ENCODE data around the genes MAP7D1, STK40, MRPS15 and CSF3R.

GRCh38 chr1:35926582-35927388, 4.1 kb upstream of the AGO3 start:
- PRO-cap, 2 experiments = no peak in any of the 2 experiments

DNA sequence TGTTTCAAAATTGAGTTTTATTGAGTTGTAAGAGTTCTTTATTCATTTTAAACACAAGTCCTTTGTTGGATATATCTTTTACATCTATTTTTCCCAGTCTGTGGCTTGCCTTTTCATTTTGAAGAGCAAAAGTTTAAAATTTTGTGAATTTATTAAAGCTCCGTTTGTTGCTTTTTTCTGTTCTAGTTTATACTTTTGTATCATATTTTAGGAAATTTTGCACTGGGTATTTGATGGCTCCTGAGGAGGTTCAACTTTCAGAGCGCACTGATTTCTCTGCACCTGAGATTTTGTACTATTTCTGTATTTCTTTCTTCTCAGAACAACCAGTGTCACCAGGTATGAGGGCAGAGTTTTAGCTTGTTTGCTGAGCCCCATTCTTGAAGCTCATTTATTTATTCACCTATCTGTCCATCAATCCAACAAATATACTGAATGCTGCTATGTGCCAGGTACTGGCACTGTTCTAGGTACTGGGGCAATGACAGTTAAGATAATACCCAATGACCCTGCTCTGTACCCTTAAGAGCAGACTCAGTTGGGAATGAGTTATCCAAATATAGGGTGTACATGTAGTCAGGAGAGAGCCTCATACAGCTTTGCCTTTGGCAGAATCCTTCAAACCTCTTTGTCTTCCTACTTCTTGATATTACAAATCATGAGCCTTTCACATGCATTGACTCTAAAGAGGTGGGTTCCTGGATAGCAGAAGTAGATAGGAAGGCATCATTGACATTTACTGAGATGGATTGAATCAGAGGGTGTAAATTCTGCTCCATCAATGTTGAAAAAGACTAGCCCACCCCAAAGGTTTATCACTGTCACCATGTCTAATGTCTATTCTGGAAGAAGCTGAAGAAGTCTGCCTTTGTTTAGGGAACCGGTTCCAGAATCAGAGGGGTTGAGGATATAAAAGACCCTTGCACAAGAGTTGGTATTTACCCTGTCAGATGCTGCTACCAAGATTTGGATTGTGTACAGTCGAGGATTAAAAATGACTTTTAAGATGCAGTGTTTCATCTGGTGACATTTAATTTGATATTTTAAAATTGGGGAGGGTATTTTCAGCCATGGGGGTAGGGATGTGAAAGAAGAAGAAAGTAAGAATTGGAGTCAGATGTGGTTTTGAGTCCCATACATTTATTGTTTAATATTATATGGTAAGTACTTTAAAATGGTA, 1.9 kb upstream of the AGO3 start:
- PRO-cap, 2 experiments = no peak in any of the 2 experiments

GRCh38 chr1:36156007-36156431, at the start of gene MAP7D1:
Gene MAP7D1, plus strand, starts transcription at chr1:36156160.
- PRO-cap, 2 experiments = peak in 2 of 2 experiments; most common plus-strand start chr1:36156168 (in 2)

DNA sequence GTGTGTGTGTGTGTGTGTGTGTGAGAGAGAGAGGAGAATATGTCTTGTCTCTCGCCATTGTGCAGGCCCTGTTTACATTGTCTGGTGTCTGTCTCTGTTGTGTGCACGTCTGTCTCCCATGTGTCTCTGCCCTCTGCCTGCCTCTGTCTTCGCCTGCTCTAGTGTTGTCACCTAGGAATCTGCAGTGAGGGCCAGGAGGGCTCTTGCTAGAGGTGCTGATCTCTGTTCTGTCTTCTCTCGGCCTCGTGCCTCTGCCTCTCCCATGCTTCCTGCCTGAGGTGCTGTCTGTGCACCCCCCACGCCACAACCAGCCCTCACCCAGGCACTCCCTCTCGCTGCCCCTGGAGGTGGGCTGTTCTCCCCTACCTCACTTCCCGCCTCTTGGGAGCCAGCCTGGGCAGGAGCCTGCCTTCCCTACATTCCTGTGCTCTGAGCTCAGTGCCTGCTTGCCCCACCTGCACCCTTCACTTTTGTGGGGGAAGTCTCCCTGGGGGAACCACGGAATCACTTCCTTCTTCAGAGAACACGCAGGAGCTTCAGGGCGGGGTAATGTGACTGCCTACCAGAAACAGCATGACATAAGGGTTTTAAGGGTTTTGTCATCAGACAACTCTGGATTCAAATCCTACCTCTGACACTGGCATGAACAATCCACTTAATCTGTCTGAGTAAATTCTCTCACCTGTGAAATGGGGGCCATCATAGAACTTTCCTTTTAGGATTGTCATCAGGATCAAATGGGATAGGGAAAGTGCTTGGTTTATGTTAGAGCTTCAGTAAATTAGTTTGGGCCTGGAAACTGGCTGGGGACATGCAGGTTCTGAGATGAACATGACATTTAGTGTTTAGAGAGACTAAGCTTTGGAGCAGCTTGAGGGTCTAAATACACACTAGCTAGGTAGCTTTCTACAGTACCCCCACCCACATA, 6.2 kb downstream of the MAP7D1 start:
- PRO-cap, 2 experiments = peak in 2 of 2 experiments; most common plus-strand start position 77 of the sequence (in 2); most common minus-strand start position 181 of the sequence (in 2)

GRCh38 chr1:36187732-36188451, 31.9 kb downstream of the MAP7D1 start:
- PRO-cap, 2 experiments = no peak in any of the 2 experiments

GRCh38 chr1:36303528-36304831, 2.2 kb upstream of the SH3D21 start:
- PRO-cap, 2 experiments = no peak in any of the 2 experiments

GRCh38 chr1:36305194-36305836, 853 bp upstream of the SH3D21 start:
- PRO-cap, 2 experiments = no peak in any of the 2 experiments

GRCh38 chr1:36361193-36361485, 24.6 kb downstream of the STK40 start:
- PRO-cap, 2 experiments = no peak in any of the 2 experiments

- PRO-cap, 2 experiments = peak in 2 of 2 experiments; most common plus-strand start chr1:36385631 (in 2); most common minus-strand start chr1:36385615 (in 2)
These were observed at the start of gene STK40 for GRCh38 chr1:36385548-36386090. Gene STK40, minus strand, starts transcription at chr1:36385924.

- PRO-cap, 2 experiments = no peak in any of the 2 experiments
These were observed 1.7 kb upstream of the STK40 start for GRCh38 chr1:36387203-36388066.

DNA sequence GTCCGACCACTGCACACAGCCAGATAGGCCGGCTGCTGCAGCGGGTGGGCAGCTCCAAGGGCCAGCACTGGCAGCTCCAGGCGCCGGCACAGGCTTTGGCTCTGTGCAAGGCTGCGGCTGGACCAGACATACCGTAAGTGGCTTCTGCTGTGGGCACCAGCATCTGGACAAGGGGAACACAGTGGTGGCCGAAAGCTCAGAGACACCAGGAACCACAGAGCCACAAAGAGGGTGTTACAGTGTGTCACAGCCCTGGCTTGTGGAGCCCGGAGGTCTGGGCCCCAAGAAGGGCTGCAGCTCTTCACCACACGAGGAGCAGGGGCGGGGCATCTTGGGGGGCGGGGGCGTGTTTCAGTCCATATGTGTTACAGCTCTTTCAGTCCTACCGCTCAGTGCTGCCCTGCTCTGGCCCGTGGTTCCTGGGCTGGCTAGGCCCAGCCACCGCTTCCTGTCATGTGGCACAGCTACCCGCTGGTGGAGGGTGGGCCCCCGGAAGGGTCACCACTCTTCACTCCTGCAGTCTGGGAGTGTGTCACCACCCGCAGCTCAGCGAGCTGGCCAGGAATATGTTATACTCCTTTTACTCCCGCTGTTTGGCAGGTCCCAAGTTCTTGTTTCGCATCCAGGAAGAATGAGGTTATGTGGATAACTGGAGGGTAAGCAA, 3.2 kb upstream of the LSM10 start:
- PRO-cap, 2 experiments = no peak in any of the 2 experiments

DNA sequence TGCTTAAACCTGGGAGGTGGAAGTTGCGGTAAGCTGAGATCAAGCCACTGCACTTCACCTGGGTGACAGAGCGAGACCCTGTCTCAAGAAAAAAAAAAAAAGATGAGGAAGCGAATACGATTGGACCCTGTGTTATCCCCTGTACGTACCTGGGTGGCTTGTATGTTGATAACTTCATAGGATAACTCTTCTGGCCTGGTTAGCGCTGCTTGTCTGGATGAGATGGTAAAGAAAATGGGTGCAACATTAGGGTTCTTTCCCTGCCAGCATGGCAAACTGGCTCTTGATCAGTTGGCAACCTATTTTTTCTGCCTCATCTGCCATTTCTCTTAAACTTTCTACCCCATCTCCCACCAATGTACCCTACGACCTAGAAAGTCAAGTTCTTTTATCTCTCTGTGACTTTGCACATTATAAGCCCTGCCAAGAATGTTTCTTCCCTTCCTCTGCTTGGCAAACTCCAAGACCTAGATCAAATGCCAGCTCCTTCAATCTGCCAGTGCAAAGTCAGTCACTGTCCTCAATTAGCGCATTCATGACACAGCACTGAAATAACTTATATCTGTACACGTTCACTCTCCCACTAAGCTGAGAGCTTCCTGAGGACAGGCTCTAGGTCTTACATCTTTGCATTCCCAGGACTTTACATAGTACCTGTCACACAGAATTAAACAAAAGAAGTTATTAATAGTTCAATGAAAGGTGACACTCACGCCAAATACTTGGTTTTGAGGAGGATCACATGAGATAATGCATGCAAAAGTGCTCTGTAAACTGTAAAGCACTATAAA, 21.3 kb upstream of the LSM10 start:
- PRO-cap, 2 experiments = no peak in any of the 2 experiments

DNA sequence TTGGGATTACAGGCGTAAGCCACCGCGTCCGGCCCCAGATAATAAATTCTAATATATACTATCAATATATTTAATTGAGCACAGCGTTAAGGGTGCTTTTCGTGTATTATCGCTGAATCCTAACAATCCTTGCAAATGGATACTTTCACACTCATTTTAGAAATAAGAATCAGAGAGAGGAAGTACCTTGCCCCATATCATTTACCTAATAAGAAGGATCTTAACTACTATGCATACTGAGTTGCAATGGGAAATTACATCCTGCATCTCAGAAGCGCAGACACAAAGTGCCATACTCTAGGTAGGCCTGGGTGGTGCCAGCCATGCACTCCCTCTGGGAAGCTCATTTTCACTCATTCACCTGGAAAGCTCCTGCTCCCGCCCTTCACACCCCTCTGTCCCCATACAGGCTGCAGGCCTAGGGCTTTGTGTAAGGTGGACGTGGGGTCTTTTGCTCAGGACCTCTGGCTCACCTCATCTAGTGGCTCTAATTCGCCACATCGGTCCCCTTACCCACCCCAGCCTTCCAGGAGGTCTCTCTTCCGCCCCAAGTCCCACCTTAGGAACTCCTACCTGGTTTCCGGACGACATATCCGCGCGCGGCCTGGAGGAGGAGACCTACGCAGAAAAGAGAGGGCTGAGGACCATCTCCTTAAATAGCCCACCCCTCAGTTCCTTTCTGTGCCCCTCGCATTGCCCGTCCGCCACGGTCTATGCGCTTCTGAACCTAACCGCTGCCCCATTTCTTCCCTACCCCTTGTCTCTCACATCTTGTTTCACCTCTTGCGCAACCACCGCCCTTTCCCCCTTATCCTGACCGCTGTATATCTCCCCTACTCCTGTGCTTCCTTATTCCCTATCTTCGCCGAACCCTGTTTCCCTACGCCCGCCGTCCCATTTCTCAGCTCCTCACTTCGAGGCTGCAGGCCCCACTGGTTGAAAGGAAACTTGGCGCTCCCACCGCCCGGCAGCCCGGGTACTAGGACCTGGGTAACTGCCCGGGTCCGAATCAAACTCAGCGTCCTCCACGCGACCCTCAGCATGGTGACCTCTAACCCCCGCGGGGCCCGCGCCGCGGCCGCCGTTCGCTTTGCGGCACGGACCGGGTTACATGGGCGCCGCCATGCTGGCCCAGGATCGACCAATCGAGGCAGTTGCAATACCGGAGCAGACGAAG, at the start of gene MRPS15:
TSS of gene MRPS15 (minus strand) at position 1,152 of the 1,177 bp plus-strand sequence.
- PRO-cap, 2 experiments = peak in 2 of 2 experiments; most common plus-strand start position 587 of the sequence (in 1); most common minus-strand start position 393 of the sequence (in 1)

- PRO-cap, 2 experiments = no peak in any of the 2 experiments
These were observed at the start of gene CSF3R for GRCh38 chr1:36482761-36483141. Gene CSF3R, minus strand, starts transcription at chr1:36482913.

- PRO-cap, 2 experiments = no peak in any of the 2 experiments
These were observed 181.8 kb upstream of the CSF3R start for GRCh38 chr1:36664485-36664914.

DNA sequence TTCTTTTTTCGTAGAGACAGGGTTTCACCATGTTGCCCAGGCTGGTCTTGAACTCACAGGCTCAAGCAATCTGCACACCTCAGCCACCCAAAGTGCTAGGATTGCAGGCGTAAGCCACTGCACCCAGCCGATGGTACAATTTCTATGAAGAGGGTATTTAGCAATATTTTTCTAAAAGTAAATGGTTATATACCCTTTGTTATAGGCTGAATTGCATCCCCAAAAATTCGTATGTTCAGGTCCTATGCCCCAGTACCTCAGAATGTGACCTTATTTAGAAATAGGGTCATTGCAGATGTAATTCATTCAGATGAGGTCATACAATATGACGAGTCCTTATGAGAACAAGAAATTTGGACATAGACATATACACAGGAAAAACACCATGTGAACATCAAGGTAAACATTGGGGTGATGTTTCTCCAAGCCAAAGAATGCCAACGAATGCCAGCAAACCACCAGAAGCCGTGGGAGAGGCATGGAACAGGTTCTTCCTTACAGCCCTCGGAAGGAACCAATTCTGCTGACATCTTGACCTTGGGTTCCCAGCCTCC, 13.0 kb upstream of the ZC3H12A start:
- PRO-cap, 2 experiments = no peak in any of the 2 experiments

GRCh38 chr1:37474263-37474464, 216 bp upstream of the ZC3H12A start:
- PRO-cap, 2 experiments = peak in 2 of 2 experiments; most common minus-strand start chr1:37474404 (in 1)

- PRO-cap, 2 experiments = no peak in any of the 2 experiments
These were observed 9.3 kb downstream of the ZC3H12A start for GRCh38 chr1:37483380-37484415.

DNA sequence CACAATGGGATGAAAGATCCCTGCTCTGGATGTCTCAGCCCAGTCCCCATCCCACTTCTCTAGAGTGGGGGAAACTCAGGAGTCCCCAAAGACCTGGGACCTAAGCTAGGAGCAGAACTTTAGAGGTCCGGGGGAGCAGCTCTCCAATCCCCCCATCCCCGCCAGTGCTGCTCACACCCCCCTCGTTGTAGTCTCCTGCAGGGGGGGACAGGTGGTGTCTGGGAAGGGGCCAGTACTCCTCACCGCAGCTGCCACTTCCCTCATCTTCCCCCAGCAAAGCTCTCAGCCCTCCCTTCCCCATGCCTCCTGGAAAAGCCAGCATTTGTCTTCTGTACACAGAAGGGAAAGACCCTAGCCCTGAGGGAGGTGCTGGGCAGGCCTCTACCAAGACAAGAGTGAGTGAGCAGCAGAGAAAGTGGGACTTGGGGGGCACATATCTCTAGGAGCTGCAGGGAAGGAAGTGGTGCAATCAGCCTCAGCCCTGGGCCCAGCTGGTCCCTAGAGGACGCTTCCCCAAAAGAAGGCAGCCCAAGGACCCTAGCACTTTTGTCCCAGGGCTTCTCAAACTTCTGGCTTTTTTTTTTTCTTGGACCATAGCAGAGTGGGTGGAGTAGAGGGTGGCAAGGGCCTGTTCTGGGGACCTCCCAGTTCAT, 12.3 kb downstream of the ZC3H12A start:
- PRO-cap, 2 experiments = no peak in any of the 2 experiments

- PRO-cap, 2 experiments = no peak in any of the 2 experiments
These were observed 19.7 kb downstream of the SNIP1 start for GRCh38 chr1:37534414-37534812.

Data from helper T cell (primary cell).